Osteoblast (primary cell): ENCODE results near the genes RD3L and KIF26A.

GRCh38 chr14:103718377-103719120 is 2.9 kb downstream of the ZFYVE21 start:
- CAGE, long polyA plus RNA, result no peak
- RRBS, result no CpG with 5 or more reads among the region's 25 CpGs

DNA sequence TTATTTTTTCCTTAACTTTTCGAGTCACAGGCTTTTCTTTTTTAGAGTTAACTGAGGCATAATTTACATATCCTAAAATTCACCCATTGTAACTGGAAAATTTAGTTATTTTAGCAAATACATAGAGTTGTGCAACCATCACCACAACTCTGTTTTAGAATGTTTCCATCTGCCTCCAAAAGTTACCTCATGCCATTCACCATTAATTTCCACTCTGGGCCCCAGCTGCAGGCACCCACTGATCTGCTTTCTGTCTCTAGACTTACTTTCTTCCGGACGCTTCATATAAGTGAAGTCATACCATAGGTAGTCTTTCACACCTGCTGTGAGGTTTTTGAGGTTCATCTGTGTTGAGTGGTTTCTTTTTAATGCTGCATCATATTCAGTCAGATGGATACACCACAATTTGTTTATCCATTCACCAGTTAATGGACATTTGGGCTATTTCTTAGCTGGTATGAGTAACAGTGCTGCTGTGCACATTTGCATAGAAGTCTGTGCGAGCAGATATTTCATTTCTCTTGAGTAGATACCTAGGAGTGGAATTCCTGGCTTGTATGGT is 48.1 kb downstream of the ZFYVE21 start:
- CAGE, long polyA plus RNA, result no peak
- RRBS, result no CpG with 5 or more reads among the region's 4 CpGs

GRCh38 chr14:103784677-103785215 is 62.6 kb downstream of the PPP1R13B start:
- CAGE, long polyA plus RNA, result no peak
- RRBS, result no CpG with 5 or more reads among the region's 7 CpGs

DNA sequence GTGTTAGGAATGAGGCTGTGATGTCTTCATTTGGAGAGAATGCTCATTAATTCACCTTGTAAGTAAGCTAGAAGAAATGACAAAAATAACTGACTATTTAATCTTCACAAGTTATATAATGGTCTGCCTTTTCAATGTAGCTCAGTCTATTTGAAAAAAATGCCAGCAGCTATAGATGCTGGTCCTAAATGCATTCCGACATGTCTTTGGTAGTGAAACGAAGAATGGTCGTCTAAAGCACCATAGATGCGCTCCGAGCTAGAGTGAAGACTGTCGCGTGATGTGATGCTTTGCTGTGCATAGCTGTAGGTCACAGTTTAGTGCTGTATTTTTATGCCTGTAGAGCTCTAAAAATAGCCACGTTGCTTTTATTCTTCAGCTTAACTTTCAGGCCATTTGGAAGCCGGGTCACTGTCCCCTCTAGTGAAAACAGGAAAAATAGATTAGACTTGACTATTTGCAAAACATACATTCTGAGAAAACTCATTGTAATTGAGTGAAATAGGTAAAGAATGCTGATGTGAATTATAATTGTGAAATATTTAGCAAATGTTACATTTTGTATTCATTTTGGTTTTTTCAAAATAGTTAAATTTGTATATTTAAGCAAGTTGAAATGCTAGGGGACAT is at the start of gene RD3L:
Gene RD3L (minus strand): TSS at position 272 of the 630 bp plus-strand sequence.
- CAGE, long polyA plus RNA, result no peak
- RRBS, result no CpG with 5 or more reads among the region's 9 CpGs

DNA sequence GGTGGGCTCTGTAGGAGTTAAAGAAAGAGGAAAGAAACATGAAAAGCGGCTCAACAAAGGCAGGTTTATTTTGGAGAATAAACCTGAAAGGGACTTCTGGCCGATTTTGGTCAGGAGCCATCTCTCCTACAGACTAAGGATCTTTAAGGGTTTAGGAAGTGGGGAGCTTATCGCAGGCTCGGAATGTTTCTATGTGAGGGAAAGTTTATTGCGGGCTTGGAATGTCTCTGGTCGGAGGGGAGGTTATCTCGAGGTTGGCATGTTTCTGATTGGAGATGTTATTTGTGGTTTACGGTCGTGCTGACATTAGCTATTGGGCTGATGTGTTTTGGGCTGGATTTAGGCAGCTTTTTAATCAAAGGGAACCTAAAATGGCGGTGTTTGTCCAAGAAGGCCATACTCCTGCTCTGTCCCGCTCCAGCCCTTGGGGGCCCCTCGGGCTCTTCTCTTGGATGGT is 940 bp upstream of the ASPG start:
- CAGE, long polyA plus RNA, result no peak
- RRBS, result no CpG with 5 or more reads among the region's 12 CpGs

DNA sequence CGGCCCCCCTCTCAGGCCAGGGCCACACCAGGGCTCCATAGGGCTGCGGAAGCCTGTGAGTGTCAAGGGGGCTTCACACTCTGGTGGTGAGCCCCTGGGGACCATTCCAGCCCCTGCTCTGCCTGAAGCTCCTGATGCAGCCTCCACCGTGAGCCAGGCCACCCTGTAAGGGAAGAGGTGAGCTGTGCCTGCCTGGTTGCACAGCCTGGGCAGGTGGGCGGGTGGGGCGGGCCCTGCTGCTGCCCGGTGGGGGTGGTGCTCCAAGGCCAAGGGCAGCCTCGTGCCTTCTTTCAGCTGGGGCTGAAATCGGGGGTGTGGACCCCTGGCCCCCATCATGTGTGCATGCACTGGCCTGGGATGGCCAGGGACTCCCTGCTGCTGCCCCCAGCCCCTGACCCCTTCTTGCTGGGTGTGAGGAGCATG is 25.2 kb upstream of the KIF26A start:
- CAGE, long polyA plus RNA, result no peak
- RRBS, result no CpG with 5 or more reads among the region's 8 CpGs

- CAGE, long polyA plus RNA, result no peak
- RRBS, result 4% methylated on average over 50 of the region's 99 CpGs
Measured at GRCh38 chr14:104138165-104138953, at the start of gene KIF26A. KIF26A (plus strand) TSS chr14:104138587.

- CAGE, long polyA plus RNA, result no peak
- RRBS, result no CpG with 5 or more reads among the region's 13 CpGs
Measured at GRCh38 chr14:104149612-104150189, 11.3 kb downstream of the KIF26A start.

GRCh38 chr14:104155556-104156136 is 17.3 kb downstream of the KIF26A start:
- CAGE, long polyA plus RNA, result no peak
- RRBS, result 60% methylated on average over 19 of the region's 35 CpGs

DNA sequence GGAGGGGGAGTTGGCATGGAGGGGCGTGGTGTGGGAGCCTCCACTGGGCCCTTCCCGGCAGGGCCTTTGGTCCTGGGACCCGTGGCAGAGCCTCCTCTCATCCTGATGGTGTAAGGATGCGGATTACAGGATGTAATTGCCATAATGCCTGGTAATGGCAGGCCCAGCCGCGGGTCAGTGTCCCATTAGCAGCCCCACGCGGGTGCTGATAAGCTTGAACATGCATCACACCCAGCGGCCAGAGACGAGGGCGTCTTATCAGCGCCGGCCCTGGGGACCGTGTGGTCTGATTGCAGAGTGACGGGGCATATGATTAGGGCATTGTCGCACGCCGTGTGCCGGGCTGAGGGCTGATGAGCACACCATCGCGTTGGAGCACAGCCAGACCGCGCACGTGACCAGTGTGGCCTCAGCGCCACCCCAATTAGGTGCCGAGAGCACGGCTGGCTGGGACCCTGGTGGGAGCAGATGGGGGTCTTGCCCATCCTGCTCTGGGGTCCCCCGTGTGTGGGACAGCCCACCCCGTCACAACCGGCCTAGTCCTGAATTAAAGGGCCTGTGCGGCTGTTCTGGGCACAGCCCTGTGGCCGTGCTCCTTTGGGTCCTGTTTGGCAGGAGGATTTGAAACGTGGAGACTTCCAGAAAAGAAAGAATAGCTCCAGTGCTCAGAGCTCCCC is 20.5 kb downstream of the KIF26A start:
- CAGE, long polyA plus RNA, result no peak
- RRBS, result 68% methylated on average over 6 of the region's 33 CpGs

- CAGE, long polyA plus RNA, result no peak
- RRBS, result no CpG with 5 or more reads among the region's 8 CpGs
Measured at GRCh38 chr14:104225092-104225434, 86.7 kb downstream of the KIF26A start.

DNA sequence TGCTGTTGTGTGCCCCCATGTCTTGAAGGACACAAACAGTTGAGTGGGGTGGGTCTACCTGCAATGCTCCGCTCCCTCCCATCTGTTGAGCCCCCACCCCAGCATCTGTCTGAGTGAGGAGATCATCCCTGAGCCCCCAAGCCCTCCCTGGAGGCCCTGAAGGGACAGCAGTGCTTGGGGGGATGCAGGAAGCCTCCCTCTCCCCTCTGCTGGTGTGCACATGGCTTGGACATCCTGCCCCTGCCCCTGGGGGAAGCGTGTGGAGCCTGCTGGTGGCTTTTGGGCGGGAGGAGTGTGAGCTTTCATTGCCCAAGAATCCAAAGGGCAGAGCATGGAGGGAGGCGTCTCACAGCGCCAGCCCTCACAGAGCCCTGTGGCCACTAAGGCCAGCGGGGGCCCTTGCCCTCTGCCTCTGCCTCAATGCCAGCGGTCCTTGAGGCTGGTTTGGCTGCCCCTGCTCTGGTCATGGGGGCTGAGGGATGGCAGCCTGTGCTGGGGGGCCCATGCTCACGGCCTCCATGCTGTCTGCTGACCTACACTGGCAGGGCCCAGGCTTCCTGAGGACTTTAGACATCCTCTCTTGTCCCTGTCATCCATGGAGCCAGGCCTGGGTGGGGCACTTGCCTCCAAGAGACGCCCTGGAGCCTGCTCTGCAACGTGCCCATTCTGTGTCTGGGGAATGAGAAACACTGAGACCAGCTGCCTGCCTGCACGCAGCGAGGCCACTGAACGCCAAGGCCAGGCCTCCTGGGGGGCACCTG is 143.3 kb downstream of the KIF26A start:
- CAGE, long polyA plus RNA, result no peak
- RRBS, result no CpG with 5 or more reads among the region's 13 CpGs

GRCh38 chr14:104510626-104511225 is 68.8 kb upstream of the C14orf180 start:
- CAGE, long polyA plus RNA, result no peak
- RRBS, result no CpG with 5 or more reads among the region's 22 CpGs

- CAGE, long polyA plus RNA, result no peak
- RRBS, result 13% methylated on average over 1 of the region's 33 CpGs
Measured at GRCh38 chr14:104724830-104725968, 1.2 kb downstream of the ADSS1 start.

DNA sequence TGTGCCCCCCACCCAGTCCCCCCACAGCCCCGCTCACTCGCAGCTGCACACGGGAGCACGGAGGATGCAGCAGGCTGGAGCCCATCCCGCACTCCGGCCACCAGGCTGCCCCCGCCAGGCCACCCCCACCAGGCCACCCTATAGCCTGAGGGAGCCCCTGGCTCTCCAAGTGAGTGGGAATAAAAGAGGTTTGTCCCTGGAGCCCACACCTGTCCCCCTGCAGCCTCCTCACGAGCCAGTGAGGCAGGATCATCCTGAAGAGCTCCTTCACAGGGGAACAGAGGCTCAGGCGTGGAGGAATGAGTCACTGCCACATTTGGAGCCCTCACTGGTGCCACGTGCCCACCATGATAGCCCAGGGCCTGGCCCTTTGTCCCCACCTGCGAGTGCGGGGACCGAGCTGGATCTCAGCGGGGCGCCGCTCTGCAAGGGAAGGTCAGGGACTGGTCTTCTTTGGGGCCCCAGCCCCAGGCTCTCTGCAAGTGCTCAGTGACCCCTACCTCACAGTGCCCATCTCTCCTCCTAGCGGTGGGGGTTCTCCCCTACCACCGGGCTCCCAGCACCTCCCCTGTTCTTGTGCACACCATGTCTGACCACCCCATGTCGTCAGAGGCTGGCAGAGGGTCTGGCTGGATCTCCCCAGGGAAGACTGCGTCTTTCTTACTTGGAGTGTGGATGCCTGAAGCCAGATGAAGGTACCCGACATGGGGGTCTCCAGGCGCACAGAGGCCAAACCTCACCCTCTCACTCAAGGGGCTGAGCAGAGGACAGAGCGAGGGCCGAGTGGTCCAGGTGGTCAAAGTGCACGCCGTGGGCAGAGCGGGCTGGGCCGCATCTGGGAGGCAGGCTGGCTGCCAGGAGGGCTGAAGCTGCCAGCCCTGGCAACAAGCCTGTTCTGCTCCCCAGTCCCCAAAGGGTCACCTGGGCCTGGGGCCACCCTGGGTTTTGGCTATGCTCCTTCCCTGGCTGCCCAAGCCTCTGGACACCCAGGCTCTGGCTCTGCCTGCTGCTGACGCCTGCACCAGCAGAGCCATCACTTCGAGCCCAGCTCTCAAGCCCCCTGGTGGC is 2.3 kb downstream of the ADSS1 start:
- CAGE, long polyA plus RNA, result no peak
- RRBS, result no CpG with 5 or more reads among the region's 30 CpGs

DNA sequence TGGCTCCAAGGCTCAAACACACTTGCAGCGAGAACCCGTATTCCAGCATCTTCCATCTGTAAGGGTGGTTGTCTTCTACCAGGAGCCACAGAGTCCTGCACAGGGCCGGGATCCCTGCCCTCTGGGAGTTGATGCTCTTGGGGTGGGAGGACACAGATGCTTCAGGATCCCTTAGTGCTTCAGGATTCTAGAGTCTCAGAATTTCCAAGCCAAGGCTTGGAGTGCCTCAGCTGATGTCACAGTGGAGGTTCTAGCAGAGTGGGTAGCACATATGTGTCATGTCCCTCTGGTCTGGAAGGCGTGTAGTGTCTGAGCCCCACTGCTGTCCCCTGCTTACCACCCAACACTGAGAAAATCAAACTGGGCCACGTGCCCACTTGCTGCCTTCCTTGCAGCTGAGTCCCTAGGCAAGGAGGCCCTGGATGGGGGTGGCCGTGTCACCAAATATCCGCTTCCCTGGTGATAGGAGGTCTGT is 7.2 kb upstream of the SIVA1 start:
- CAGE, long polyA plus RNA, result no peak
- RRBS, result no CpG with 5 or more reads among the region's 7 CpGs

GRCh38 chr14:104749050-104749539 is 3.9 kb upstream of the SIVA1 start:
- CAGE, long polyA plus RNA, result no peak
- RRBS, result no CpG with 5 or more reads among the region's 11 CpGs

GRCh38 chr14:104750763-104751098 is 2.2 kb upstream of the SIVA1 start:
- CAGE, long polyA plus RNA, result no peak
- RRBS, result no CpG with 5 or more reads among the region's 5 CpGs

DNA sequence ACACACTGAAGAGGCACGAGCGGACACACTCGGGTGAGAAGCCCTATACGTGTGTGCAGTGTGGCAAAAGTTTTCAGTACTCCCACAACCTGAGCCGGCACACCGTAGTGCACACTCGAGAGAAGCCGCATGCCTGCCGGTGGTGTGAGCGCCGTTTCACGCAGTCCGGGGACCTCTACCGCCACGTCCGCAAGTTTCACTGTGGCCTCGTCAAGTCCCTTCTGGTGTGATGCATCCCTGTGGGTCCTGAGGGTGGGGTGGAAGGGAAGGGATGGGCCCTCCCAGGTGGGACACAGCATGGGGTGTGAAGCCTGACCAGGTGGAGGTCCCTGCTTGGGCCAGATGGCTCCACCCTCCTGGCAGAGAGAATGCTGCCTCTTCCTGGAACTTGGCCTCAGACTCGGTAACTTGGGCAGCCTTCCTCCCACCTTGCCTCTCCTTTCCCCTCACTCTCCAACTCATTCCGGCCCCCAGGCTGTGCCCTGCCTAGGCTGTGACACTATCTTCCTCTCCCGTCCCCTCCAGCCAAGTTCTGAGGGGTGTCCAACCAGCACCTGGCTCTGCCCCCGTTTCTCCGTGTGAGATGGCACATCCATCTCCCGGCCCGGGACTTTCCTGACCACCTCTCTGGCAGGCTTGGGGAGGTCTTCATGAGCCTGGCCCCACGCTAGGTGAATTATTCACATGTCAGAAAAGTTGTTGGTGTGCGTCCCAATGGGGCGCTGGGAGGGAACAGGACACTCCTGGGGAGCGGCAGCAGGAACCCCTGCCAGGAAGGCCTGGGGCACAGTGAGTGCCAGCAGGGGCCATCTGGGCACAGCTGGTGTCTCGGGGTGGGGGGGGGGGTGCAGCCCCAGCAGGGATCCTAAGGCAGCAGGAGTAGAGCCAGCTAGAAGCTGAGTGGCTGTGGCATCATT is 1.6 kb downstream of the ZBTB42 start:
- CAGE, long polyA plus RNA, result no peak
- RRBS, result 100% methylated on average over 3 of the region's 29 CpGs

DNA sequence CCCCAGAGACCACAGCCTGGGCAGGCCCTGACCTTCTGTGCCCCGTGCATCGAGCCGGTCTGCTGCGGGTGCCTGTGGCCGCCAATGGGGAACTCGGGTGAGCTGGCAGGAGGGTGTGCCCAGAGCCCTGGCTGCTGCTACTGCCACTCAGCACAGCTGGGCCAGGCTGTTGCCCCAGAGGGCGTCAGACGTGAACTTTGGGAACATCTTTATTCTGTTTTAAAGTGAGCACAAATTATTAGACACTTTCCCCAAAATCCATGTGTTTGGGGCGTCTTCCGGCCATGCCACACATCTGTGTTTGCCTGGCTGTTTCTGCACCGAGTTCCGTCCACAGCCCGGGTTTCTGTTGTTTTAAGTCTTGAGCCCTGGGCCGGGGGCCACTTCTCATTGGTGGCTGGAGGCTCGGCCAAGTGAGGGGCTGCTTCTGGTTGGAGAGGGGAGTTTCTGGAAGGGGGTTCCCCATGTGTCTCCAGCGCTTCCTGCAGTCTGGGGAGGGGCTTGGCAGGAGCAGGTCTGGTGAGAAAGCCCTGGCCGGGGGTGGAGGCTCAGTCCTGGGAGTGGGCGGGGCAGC is 7.7 kb downstream of the CEP170B start:
- CAGE, long polyA plus RNA, result no peak
- RRBS, result 37% methylated on average over 6 of the region's 18 CpGs